Measurements from ENCODE around the gene PTRHD1.

DNA sequence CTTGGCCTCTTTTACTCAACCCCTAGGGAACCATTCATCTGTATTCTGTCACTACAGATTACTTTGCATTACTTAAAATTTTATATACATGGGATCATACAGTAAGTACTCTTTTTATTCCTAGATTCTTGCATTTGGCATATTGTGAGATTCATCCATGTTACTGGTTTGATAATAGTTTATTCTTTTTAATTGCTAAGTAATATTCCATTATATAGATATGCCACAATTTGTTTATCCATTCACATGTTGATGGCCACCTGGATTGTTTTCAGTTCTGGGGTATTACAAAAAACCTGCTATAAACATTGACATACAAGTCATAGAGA is 87.1 kb downstream of the ATAD2B start:
- PRO-cap, 2 experiments, result no peak in any of the 2 experiments

GRCh38 chr2:23887782-23888028 is 39.2 kb downstream of the ATAD2B start:
- PRO-cap, 2 experiments, result no peak in any of the 2 experiments

DNA sequence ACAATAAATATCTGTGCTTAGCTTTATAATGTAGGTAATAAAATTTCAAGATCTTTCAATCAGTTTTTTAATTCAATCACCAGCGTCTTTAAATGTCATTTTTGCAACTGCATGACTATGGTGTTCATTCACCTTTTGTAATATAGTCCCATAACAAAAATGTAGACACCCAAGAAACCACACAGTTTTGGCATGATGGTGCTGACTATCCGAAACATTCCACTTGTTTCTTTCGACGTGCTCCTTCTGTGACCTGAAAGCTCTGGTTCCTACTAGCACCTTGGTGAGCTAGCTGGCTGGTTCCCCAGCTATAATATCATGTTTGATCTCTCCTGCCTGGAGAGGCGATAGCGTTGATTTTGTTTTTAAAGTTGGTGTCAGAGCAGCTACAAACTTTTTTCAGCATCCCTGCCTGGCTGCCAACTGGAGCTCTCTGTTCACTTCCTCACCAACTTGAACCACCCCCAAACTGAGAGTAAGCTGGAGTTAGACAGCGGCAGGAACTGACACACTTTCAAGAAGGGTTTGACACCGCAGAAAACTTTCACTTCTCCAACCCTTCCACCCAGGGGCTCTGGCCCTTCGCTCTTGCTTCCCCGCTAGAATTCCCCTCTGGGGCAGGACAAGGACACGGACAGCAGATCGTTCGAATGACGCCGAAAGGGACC is 1.1 kb downstream of the ATAD2B start:
- PRO-cap, 2 experiments, result peak in 2 of 2 experiments; most common plus-strand start position 483 of the sequence (in 2); most common minus-strand start position 432 of the sequence (in 1)

- PRO-cap, 2 experiments, result no peak in any of the 2 experiments
Observed at GRCh38 chr2:24021050-24021423, 11.2 kb downstream of the MFSD2B start.

DNA sequence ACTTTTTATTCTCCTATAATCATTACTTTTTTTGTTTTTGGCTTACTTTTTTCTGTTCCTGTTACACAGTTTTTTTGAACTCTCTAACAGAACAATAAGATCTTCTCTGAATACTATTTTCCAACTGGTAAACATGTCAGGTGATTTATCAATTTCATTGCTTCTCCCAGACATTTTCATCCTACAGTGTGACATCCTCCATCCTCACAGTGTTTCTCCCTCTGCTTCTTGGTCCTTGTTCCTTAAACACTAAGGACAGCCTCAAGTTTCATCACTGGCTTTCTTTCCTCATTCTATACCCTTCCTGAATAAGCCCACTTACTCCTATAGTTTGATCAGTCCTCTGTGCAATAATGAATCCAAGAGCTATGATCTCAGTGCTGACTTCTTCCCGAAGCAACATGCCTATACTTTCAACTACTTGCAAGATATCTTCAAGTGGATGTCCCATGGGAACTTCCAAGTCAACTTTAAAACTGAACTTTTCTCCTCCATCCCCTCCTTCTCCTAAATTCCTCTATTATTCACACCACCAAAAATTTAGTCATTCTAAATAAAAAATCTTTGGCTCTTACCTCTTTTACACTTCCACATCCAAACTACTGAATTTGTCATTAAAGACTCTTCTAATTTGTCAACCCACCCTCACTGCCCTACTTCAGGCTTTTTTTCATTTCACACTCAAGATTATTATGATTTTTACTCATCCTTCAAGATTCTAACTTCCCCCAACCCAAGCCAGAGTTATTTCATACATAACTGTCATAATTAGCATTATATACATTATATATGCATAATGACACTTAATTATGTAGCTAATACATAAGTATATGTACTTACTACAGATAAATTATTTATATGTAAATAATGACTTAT is 87.7 kb downstream of the FAM228A start:
- PRO-cap, 2 experiments, result no peak in any of the 2 experiments

DNA sequence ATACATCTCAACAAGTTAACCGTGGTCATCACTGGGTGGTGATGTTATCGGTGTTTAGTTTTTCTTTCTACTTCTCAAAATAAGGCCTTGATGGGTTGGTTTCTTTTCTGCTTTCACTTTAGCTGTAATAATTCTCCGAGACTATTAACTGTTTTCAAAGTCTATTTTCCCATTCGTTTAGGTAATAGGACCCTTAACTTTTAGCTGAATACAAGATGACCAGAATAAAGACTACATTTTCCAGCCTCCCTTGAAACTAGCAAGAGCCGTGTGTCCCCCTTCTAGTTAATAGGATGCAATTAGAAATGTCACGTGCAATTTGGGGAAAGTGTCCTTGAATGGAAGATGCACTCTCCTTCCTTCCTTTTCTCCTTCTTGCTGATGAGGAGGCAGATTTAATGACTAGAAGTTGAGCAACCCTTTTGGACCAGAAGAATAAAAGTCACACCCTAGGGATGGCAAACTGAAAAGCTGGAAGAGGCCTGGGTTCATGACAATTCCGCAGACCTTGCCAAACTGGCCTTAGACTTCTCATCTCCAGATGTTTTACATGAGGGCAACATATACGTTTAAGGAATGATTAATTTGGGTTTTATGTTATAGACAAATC is 38.7 kb upstream of the NCOA1 start:
- PRO-cap, 2 experiments, result no peak in any of the 2 experiments

DNA sequence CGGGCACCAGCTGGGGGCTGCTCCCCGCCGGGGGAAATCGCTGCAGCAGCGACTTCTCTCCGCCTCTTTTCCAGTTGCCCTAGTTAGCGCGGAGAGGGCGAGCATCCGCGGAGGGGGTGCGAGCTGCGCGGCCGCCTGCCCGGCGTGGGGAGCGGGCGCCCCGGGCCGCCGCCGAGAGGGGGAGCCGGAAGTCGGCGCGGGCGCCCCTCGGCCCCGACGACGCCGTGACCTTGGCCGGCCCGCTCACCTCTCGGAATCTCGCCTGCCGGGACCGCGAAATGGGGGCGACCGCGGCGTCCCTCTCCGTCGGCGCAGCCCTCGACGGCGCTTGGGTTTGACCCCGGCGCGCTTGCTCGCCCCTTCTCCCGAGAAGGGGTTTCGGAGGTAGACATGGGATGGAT is 751 bp downstream of the NCOA1 start:
- PRO-cap, 2 experiments, result peak in 1 of 2 experiments; most common plus-strand start position 104 of the sequence (in 1)

DNA sequence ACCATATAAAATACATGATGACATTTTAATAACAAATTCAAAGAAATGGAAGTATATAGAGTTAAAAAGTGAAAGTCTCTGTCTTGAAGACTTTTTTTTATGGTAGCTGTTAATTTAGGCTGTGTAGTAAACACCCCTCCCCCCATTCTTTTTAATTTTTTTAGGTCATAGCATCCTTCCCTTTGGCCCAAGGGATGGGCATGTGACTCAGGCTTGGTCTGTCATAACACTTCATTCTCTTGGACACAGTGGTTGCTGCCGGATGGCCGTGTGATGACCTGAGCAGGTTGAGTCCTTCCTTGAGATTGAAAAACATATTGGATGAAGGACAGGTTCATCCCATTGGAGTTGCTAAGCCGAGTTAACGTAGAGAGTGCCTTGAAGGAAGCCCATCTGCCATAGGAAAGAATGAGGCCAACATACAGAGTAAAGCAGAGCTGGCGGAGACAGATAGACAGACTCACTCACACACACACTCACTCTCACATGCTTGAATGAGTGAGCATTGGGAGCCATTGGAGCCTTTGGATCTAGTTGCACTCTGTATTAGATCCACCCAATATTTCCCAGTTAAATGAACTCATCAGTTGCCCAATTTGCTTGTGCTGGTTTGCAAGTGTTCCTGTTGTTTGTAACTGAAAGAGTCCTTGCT is 14.6 kb downstream of the NCOA1 start:
- PRO-cap, 2 experiments, result no peak in any of the 2 experiments

- PRO-cap, 2 experiments, result no peak in any of the 2 experiments
Observed at GRCh38 chr2:24665488-24665940, 127.7 kb downstream of the PTRHD1 start.

- PRO-cap, 2 experiments, result peak in 2 of 2 experiments; most common plus-strand start chr2:24793425 (in 2); most common minus-strand start chr2:24793071 (in 2)
Observed at GRCh38 chr2:24792621-24793791, at the start of gene PTRHD1. Gene PTRHD1, minus strand, starts transcription at chr2:24793391.

GRCh38 chr2:24820355-24820900 is 27.2 kb downstream of the CENPO start:
- PRO-cap, 2 experiments, result no peak in any of the 2 experiments

GRCh38 chr2:24855617-24856147 is 62.5 kb downstream of the CENPO start:
- PRO-cap, 2 experiments, result no peak in any of the 2 experiments

DNA sequence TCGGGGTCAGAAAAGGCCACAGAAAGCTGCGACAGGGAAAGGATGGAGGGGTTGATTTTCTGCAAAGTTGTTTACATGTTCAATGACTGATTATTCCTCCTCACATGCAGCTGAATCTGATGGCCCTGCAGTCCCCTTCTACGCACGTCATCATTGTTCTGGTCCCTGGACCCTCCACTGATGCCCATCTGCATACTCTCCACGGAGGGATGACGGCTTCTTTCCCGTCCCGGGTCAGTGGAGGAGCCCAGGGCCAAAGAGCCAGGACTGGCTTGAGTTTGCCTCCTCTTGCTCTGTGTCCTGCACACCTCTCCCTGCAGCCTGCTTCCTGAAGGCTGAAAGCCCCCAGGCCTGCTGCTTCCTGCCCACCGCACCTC is 7.2 kb downstream of the ADCY3 start:
- PRO-cap, 2 experiments, result no peak in any of the 2 experiments

DNA sequence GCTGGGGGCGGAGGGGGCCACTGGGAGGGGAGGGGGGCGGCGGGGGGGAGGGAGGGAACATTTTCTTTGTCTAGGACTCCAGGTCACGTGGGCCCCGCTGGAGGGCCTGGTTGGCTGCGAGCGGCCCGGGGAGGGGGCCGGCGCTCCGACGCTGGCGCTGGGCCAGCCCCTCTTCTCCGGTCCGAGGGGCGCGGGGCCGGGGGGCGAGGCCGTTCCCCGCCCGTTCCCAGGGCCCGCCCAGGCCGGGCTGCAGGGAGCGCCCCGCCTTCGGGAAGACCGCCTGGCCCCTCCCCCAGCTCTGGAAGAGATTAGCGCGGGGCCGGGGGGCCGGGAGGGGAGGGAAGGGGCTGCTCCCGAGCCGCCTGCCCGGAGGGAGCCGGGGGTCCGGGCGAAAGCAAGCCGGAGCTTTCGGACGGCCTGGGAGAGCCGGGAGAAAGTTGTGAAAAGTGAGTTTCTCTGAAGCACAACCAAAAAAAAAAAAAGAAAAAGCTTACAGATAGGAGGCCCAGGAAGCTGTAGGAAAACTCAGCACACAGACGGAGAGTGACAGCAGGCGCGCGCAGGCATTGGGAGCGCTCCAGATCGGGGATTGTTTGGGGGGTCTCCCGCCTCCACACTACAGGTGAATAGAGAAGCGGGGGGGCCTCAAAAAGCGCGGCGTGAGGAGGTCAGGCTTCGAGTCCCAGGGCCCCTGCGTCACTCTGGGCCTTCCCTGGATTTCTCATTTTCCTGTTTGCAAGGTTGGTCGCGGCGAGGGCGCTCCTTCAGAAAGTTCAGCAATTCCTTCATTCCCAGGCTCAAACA is 84.1 kb upstream of the POMC start:
- PRO-cap, 2 experiments, result peak in 2 of 2 experiments; most common plus-strand start position 143 of the sequence (in 1); most common minus-strand start position 230 of the sequence (in 1)

- PRO-cap, 2 experiments, result no peak in any of the 2 experiments
Observed at GRCh38 chr2:25257408-25257945, 84.2 kb downstream of the DNMT3A start.

- PRO-cap, 2 experiments, result no peak in any of the 2 experiments
Observed at GRCh38 chr2:25273961-25274628, 67.6 kb downstream of the DNMT3A start.

GRCh38 chr2:25294491-25295673 is 46.8 kb downstream of the DNMT3A start:
- PRO-cap, 2 experiments, result peak in 1 of 2 experiments; most common plus-strand start chr2:25295385 (in 1); most common minus-strand start chr2:25295325 (in 1)

- PRO-cap, 2 experiments, result no peak in any of the 2 experiments
Observed at GRCh38 chr2:25316297-25316762, 25.4 kb downstream of the DNMT3A start.

DNA sequence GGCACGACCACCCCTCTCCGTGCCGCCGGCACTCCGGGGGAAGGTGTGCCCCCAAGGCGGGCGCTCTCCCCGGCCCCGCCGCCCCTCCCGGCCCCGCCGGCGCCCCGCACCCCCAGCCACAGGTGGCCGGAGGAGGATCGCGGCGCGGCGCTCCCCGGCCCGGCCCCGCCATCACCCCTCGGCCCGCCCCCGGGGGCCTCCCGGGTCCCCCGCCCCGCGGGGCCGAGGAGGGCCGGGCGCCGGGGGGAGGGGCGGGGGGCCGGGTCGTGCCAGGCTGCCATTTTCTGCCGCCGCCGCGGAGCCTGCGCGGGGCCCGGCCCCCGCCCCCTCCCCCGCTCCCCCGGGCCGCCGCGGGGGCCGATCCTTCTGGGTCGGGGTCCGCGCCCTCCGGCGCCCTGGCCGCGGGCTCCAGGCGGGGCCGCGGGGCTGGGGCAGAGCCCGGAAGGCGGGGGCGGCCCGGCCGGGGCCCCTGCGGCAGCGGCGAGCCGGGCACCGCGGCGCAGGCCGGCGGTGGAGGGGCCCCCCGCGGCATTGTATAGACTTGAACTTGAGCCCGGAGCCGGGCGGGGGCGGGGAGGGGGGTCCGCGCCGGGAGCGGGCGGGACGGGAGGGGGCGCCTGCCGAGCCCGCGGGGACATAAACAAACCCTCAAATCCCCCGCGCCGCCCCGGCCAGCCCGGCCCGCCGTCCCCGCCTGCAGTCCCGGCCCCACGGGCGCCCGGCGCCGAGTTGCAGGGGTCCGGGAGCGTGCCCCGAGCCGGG is 571 bp downstream of the DNMT3A start:
- PRO-cap, 2 experiments, result peak in 2 of 2 experiments; most common plus-strand start position 244 of the sequence (in 1); most common minus-strand start position 173 of the sequence (in 2)

DNA sequence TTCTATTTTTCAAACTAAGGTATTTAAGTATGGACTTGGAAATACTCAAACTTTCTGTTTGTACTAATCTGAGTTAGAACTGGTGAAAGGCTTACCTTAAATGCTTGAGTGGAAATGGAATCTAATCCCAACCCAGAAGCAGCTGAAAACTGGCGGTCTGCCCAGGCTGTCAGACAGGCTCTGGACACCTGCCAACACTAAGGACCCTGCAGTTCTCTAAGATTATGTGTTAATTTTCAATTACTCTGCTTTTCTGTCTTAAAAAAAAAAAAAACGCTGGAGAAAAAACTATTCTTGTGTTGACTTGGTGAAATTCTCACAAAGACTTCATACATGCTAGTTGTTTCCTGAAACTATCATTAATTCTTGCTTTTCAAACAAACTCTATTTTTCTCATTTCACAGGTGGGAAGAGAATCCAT is 132.3 kb upstream of the DNMT3A start:
- PRO-cap, 2 experiments, result no peak in any of the 2 experiments

Data from Colon Carcinoma Metastatic in the Lung (tissue), 2 donors.